SP-49 (cell line): ENCODE measurements around the genes TEX36 and MMP21.

DNA sequence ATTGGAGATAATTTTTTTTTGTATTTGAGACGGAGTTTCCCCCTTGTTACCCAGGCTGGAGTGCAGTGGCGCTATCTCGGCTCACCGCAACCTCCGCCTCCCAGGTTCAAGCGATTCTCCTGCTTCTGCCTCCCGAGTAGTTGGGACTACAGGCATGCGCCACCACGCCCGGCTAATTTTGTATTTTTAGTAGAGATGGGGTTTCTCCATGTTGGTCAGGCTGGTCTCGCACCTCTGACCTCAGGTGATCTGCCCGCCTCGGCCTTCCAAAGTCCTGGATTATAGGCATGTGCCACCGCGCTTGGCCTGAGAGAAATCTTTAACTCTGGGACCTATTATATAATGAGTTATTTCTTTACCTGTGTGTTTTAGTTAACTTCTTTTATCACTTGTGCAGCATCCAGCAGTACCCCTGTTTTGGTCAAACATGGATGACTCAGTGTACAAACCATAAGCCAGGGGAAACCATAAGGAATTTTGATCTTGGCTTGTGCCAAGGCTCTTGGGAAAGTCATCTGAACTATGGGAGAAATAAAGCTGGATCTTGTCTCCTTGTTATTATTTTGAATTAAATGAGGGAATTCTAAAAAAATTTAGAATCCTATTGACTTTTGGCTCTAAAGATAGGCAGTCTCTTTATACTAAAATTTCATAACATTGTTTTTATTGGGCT lies 23.6 kb upstream of the ZRANB1 start:
- PRO-cap: no peak

DNA sequence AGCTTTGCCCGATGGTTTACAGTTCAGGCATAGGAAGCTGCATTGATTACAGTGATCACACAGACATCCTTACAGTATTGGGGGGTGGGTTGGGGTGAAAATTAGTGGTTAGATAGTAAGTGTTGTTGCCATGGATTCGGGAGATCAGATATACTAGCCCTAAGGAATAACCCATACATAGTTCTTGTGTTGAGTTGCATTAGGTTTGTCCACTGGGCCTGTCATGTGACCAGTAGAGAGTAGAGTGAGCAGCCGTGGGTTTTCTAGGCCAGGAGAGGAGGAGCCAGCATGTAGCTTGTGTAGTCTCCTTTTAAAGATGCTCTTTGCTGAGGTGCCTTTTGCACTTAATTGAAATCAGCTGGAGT lies 36.0 kb downstream of the ZRANB1 start:
- PRO-cap: no peak

GRCh38 chr10:124996576-124997362 lies 31.1 kb downstream of the CTBP2 start:
- PRO-cap: no peak

DNA sequence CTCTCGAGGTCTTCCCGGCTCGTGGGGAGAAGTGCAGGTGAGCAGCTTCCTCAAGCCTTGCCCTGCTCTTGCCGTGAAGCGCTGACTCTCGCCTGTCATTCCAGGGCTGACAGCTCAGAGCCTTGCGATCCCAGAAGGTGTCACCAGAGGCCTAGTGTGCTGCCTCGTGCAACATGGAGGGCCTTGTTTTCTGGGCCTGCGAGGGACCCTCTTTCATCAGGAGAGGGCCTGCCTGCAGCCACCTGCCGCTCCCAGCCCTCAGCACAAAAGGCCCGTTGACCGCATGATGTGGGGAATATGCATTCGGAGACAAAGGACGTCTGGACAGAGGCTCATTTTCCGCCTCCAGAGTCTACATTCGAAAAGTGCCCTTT lies 27.3 kb downstream of the CTBP2 start:
- PRO-cap: no peak

DNA sequence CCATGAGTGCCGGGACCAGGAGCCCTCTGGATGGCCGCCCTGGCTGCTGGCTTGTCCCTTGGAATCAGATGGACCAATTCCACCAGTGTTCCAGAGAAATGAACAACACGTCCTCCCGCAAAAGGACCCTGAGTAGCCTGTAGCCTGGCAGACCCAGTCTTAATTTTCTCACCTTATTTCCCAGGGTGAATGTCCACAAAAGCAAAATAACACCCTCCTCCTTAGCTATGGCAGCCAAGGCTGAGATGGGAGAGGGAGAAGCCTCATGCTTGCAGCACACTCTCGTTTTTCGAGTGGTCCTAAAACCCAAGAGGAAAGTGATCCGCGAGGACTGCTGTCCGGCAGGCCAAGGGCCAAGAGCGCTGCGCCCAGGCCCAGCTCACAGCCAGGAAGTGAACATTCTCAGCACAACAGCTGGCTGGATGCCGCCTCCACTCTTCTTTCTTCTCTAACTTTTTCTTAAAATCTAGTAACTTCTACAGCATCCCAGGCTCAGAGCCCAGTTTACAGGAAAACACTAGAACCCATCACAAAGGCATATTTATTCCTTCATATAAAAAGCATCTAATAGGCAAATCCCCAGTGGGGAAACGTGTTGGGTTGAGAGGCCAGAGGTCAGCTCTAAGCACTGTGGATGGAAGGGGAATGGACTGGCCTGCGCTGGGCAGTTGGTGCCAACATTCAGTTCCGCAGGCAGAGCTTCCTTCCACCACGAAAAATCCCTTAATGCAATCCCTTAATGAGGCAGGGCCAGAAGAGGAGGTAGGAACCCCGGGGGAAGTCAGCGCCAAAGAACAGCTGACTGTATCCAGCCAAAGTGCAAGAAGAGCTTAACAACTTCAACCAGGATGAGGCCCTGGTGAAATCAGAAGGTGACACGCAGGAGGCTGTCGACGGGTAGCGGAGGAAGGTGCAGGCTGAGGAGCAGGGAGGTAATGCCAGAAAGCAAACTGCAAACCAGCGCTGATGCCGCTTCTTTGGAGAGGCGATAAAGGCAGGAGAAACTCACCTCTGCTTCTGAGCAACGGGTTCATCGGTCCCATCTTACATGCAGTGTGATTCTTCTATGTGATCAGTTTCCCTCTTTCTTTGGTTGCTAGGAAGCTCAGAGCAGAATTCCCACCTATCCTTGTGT lies 11.2 kb downstream of the CTBP2 start:
- PRO-cap: no peak

GRCh38 chr10:125037234-125037514 lies 9.3 kb upstream of the CTBP2 start:
- PRO-cap: no peak

DNA sequence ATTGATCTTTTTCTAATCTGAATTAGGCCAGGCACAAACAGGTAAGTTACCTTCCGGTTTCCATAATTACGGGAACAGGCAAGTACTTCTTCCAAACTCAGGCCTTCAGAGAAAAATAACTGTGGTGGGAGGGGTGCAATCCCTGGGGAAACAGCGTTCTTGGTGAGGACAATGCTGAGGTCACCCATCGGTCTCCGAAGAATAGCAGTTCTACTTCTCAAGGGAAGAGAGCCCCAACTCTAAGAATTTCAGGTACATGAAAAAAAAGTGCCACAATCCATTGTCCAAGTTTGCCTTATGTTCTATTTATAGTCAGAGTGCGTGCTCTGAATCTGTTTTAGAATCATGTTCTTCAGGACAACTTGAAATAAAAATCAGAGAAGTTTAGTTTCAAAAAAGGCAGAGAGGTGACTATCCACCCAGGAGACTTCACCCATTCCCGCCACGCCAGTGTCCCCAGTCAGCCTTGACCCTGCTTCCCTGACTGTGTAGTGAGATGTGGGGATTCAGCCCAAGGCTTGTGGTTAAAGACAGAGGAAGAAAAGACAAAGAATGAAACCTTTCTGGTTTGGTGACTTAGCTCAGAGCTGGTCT lies 36.5 kb upstream of the CTBP2 start:
- PRO-cap: no peak

DNA sequence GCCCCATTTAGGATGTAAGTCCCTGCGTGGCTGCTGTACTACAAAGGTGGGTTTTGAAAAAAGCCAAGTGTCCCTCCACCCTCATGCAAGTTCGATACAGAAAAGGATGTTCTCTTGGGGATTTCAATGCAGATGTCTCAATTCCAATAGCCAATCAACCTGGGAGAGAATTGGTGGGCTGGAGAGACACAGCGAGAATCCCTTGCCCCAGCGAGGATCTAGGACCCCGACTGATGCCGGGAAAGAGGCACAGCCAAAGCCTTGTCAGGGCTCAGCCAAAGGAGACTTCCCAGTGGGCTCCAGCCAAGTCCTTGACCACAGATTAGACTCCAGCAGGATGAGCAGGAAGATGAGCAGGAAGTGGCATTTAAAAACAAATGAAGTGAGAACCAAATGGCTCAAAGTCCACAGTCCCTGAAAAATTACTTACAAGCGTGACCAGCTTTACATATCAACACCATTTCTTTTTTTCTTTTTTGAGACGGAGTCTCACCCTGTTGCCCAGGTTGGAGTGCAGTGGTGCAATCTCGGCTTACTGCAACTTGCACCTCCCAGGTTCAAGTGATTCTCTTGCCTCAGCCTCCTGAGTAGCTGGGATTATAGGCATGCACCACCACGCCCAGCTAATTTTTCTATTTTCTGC lies 92.2 kb upstream of the CTBP2 start:
- PRO-cap: no peak

GRCh38 chr10:125137627-125138589 lies 110.0 kb upstream of the CTBP2 start:
- PRO-cap: no peak

- PRO-cap: no peak
Observed at GRCh38 chr10:125138650-125139483, 111.0 kb upstream of the CTBP2 start.

GRCh38 chr10:125147936-125149004 lies 120.4 kb upstream of the CTBP2 start:
- PRO-cap: no peak

DNA sequence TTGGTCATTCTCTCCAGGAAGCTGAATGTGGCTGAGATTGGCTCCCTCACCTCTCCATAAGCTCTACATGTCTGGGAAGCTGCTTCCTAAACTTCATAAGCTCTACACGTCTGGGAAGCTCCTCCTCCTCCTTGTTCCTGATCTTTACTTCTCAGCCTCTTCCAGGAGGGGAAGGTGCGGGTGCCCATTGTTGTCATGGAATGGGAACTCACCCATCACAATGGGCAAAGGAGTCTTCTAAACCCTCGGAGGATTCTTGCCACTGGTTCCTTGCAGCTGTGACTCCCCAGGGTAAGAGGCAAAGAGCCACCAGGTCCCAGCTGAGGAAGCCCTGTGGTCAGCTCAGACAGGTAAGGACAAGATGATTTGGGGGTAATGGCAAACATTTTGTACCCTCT lies at the start of gene TEX36:
Gene TEX36 (minus strand): TSS at position 182 of the 398 bp plus-strand sequence.
- PRO-cap: no peak

- PRO-cap: no peak
Observed at GRCh38 chr10:125775569-125776118, at the start of gene MMP21. Gene MMP21, minus strand, starts transcription at chr10:125775821.

DNA sequence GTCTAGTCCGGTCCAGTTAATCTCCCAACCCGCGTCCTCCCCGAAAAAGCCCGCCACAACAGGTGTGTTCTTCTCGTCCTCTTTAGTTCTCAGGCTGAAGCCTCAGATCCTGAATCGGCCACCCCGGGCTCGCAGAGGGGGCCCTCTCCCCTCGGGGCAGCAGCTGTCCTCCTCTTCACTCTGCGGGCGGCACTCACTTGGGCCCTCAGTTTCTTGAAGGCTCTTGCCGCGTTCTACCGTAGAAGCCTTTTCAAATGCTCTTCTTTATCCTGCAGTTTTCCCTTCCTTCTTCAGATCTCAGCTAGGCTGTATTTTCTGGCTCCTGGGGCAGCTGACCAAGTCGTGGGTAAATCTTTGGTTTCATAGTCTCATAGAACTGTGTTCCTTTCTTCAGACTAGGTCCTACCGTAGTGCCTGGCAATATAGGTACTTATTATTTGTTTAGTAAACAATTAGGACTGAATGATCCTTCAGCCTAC lies 605 bp downstream of the BCCIP start:
- PRO-cap: no peak

DNA sequence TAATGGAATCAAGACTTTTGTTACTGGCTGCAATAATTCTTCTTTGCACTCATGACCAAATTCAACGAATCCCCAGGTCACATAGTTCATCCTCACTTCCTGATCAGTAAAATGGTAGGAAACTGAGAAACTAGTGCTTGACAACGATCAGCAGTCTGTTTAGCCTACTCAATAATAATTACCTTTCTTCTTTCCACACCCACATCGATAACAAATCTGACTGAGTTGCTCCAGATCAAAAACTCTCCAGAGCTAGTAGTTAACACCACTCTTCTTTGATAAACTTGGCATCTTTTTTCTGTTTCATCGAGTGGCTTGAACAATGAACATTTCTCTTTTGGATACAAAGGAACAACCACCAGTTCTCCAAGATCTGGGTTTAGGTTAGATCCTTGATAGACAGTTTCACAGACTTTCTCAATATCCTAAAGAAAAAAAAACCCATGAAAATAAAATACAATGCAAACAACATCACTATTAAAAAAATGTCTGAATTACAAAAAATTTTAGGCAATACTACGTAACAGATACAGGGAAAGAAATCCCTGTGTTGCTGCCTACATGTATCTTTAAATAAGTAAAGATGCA lies 27.2 kb downstream of the DHX32 start:
- PRO-cap: no peak

GRCh38 chr10:125883231-125883574 lies 2.1 kb upstream of the DHX32 start:
- PRO-cap: no peak

- PRO-cap: no peak
Observed at GRCh38 chr10:126070396-126071270, 174.3 kb downstream of the FANK1 start.

DNA sequence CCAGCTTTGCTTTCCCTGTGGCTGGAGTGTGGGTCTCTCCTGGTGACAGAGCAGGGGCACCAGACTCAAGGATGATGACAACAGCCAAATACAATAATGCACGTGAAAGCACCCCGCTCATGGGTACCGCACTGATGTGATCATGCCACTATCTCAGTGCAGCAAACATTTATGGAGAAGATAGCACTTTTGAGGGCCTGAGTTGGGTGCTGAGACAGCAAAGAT lies 134.8 kb upstream of the ADAM12 start:
- PRO-cap: no peak

GRCh38 chr10:126561377-126561868 lies 109.1 kb downstream of the C10orf90 start:
- PRO-cap: no peak

DNA sequence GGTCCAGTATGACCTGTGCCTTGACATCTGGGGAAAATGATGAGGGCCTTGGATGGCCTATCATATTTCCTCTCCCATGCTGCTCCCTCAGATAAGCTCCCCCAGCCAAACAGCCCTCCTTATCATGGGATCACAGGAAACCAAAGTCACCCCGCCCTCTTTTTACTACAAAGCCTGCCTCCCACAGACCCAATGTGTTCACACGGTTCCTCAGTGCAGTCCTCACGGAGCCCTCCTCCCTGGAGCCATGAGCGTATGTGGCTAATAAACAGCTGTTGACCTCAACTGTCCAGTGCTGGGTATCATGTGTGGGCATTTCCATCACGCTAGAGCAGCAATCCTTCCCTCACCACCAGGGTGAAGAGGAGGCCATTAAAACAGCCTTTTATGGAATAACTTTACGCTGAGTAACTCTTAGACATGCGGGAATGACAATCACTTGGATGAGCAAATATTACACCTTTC lies 31.9 kb downstream of the C10orf90 start:
- PRO-cap: no peak